Measurements from ENCODE around the genes USP48 and C1QA.

DNA sequence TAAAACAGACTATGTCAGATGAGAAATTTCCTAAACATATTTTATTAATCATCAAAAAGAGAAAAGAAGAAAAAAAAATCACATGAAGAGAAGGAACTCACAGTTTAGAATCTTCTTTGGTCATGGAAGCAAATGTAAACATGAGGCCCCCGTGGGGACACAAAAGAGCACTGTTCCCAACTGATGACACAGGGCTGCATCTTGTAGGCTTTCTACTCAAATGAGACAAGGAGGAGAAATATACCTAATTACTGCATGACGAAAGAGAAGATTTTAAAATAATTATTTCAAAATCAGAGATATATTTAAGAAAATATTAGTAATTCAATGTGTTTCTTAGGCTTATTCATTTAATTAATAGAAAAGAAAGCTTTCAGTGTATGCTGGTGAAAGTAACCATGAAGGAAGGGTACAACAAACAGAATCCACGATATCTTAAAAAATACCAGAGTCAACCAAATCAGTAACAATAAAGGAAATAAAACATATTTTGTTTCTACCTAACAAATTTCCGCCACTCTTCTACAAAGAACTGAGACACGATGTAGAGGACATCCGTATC lies 36.5 kb upstream of the RAP1GAP start:
- RRBS: no CpG with 5 or more reads among the region's 6 CpGs

- RRBS: no CpG with 5 or more reads among the region's 97 CpGs
Measured at GRCh38 chr1:21782508-21783365, at the start of gene USP48. TSS of gene USP48 (minus strand) at chr1:21783149.

DNA sequence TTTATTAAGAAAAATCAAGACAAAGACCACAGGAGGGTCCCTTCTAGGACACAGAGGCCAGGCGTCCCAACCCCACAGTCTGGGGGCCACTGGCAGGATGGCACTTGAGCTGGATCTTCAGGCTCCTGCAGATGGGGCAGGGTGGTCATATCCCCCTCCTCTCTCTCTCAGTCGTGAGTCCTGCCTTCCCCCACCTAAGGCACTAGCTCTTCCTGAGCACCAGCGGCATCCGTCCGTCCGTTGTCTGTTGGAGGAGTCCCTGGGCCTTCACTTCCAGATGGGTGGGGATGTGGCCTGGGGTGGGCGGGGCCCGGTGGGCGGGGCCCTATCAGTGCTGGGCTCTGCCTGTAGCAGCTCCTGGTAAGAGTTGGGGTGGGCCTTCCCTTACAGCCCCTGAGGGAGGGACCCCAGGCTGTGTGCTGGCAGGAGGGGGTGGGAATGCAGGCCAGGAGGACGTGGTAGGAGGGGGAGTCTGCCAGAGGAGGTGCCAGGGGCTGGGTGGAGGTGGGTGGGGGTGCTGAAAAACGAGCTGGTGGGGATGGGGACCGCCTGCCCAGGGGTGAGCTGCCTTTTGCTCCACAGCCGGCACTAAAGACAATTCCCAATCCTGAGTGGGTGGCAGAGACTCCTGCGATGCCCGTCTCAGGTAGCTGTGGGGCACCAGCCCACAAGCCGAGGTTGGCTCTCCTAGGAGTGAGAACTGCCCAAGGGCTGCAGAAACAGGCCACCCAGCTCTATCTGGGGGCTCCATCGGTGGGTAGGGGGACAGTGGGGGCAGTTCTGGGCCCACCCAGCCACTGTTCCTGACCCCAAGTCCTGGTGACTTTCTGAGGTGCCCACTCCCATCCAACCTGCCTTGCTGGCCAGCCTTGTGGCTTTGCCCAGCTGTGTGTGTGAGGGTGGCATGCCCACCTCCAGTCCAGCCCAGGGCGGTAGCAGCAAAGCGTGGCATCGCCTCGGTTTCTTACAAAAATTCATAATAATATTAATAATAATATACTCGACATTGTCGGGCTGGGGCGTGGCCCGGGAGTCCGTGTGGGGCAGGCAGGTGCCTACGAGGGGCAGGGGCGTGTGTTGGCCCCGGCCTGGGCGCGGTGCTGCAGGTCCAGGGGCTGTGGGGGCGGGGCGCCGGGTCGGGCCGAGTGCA lies 10.6 kb downstream of the LDLRAD2 start:
- RRBS: 90% methylated on average over 12 of the region's 36 CpGs

DNA sequence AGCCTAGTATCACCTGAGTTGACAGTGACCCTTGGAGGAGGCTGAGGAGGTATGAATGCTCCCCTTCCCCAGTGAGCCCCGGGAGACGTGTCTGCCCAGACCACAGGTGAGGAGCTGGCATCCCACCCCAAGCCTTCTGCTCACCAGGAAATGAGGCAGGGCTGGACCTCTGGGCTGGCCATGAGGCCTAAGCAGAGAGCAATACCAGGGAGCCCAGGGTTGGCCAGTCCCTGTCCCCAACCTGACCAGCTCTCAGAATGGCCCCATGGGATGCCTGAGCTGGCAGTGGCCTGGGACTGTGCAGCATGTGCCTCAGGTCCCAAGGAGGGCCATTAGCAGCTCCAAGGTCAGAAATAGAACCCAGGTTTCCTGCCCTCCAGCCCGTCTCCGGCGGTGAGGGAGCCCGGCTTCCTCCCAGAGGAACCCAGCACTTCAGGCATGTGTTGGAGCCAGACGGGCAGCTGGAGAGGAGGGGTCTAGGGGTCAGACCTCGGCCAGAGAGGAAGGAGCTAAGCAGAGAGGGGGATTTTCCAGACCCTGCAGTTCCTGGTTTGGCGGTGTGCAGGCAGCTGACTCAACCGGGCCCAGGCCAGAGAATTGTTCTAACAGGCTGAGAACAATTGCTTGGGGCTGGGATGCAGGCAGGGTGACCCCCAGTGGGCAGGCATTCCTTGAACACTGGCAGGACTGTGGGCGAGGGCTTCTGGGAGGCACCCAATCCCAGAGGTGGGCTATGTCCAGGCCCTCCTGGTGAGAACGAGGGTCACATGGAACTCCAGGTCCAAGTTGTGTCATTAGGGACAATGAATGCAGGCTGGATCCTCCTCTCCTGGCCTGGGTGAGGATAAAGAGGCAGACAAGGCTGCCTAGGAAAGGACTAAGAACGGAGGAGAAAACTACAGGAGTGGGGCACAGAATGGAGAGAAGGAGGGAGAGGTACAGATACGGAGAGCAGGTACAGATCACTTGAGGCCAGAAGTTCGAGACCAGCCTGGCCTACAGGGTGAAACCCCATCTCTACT lies 37.1 kb downstream of the HSPG2 start:
- RRBS: no CpG with 5 or more reads among the region's 15 CpGs

DNA sequence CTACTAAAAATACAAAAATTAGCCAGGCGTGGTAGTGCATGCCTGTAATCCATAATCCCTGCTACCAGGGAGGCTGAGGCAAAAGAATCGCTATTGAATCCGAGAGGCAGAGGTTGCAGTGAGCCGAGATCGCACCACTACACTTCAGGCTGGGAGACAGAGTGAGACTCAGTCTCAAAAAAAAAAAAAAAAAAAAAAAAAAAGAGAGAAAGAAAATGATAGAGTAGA lies 10.6 kb downstream of the HSPG2 start:
- RRBS: no CpG with 5 or more reads among the region's 5 CpGs

GRCh38 chr1:21946885-21947342 lies 9.8 kb upstream of the HSPG2 start:
- RRBS: no CpG with 5 or more reads among the region's 7 CpGs

DNA sequence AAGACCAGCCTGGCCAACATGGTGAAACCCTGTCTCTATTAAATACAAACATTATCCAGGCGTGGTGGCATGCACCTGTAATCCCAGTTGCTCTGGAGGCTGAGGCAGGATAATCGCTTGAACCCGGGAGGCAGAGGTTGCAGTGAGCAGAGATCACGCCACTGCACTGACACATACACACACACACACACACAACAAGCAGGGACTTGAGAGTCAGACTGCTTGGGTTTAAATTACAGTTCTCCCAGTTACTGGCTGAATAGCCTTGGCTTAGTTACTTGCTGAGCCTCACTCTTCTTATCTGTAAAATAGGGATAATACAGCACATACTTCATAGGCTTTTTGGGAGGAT lies 23.7 kb downstream of the CDC42 start:
- RRBS: no CpG with 5 or more reads among the region's 4 CpGs

- RRBS: no CpG with 5 or more reads among the region's 12 CpGs
Measured at GRCh38 chr1:22129336-22129652, 13.6 kb downstream of the WNT4 start.

- RRBS: 100% methylated on average over 2 of the region's 15 CpGs
Measured at GRCh38 chr1:22162976-22163578, 20.2 kb upstream of the WNT4 start.

- RRBS: no CpG with 5 or more reads among the region's 8 CpGs
Measured at GRCh38 chr1:22163655-22164037, 20.7 kb upstream of the WNT4 start.

DNA sequence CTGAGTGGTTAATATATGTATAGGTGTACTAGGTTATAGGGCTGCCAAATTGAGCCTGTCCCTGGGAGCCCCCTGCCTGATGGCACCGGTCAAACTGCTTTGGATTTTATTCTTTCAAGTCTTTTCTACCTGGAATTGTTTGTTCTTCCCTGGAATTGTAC lies 1.2 kb downstream of the ZBTB40 start:
- RRBS: no CpG with 5 or more reads among the region's 1 CpG

- RRBS: no CpG with 5 or more reads among the region's 1 CpG
Measured at GRCh38 chr1:22472664-22473139, 21.1 kb downstream of the ZBTB40 start.

DNA sequence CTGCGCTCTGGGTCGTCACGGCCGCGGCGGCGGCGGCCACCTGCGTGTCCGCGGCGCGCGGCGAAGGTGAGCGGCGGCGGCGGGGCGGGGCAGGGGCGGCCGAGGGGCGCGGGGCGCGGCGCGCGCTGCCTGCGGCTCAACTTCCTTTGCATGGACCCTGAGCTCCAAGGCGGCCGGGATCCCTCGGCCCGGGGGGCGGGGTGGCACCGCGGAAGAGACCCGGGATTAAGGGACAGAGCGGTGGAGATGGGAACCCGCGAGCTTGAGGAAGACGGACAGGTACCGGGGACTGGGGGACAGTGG lies 326 bp downstream of the EPHA8 start:
- RRBS: 6% methylated on average over 6 of the region's 43 CpGs

- RRBS: no CpG with 5 or more reads among the region's 3 CpGs
Measured at GRCh38 chr1:22634646-22635142, 1.7 kb upstream of the C1QA start.

GRCh38 chr1:22636102-22636976 lies at the start of gene C1QA:
TSS of gene C1QA (plus strand) at chr1:22636628.
- RRBS: no CpG with 5 or more reads among the region's 7 CpGs

- RRBS: no CpG with 5 or more reads among the region's 25 CpGs
Measured at GRCh38 chr1:22647420-22647841, 4.0 kb downstream of the C1QC start.

- RRBS: no CpG with 5 or more reads among the region's 2 CpGs
Measured at GRCh38 chr1:23068327-23068913, 49.2 kb downstream of the KDM1A start.

DNA sequence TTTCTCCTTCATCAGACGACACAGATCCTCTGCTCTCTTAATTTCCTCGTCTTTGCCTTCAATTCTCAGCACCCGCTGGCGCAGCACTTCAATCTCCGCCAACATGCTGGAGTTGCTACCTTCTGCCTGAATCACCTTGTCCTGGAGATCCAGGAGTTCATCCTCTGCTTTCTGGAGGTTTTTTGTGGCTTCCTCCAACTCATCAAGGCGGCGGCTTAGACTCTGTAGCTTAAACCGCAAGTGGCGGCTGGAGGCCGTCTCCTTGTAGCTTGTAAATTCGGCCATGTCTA lies 74.7 kb downstream of the KDM1A start:
- RRBS: no CpG with 5 or more reads among the region's 11 CpGs

DNA sequence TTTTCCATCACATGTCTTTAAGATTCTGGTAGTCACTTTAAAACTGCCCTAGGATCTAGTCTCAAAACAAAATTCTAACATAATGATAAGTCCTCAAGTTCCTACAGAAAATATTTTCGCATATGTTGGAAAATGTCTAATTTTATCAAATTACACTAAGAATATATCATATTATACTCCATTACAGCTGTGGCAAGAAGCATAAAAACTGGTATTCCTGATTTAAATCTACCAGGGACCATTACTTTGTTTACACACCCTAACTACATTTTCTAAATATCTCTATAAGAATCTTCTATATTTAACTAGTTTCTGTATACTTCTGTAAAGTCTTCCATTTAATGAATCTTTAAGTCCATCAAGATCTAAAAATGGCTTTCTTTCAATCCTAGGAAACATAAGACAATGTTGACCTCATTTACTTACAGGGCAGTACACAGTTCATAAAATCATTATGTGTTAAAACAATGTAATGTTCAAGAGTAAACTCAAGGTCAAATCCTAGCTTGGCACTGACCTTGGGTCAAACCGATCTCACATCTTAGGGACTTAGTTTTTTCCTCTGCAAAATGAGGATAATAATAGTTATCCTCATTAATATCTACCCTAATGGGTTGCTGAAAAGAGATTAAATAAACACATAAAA lies 62.3 kb downstream of the HTR1D start:
- RRBS: no CpG with 5 or more reads among the region's 2 CpGs